Umbilical cord (tissue), 2 donors: ENCODE data around the genes SIX6 and TMEM30B.

GRCh38 chr14:59255103-59255646 is 66.7 kb downstream of the DAAM1 start:
- RAMPAGE, long total RNA = no peak

- RAMPAGE, long total RNA = no peak
Measured at GRCh38 chr14:59301430-59301874, 113.0 kb downstream of the DAAM1 start.

DNA sequence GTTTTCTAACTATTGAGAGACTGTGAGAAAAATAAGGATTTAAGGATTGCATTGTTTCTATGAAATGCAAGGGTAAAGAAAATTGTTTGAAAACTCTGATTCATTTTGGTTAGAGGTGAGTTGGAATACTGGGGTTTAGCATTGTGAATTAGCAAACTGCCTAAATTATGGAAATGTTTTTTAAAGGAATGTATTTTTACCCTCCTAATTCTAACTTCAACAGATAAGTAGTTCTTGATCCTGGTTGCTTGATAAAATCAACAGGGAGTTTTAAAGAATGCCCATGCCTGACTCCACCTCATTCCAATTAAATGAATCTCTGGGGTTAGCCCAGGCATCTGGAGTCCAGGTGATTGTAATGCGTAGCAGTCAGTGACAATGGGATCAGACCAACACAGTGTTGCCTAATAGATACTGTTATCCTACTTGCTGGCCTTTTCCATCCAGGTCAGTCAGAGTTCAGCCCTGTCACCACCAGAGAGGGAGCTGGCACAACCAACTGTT is 107.3 kb downstream of the GPR135 start:
- RAMPAGE, long total RNA = no peak

DNA sequence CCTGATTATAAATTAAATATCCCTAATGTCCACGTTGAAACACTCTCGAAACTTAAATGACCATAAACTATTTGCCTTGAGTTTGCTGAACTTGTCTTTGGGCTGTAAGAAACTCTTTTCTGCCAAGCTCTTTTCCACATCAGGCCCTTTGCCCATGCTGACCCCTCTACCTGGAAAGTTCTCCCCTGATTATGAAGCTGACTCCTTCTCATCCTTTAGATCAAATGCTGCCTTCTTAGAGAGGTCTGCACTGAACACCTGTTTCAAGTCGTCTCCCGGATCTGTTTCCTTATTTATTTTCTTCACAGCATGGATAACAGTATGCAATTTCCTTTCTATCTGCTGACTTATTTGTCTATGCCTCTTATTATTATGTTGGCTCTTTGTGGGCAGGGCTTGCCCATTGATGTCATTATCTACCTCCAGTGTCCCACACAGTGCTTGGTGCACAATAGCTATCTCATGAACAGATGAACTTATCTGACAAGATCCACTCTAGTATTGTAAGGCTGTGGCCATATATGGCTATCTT is 4.0 kb upstream of the PPM1A start:
- RAMPAGE, long total RNA = no peak

GRCh38 chr14:60248922-60249194 is 163 bp upstream of the PPM1A start:
- RAMPAGE, long total RNA = no peak

DNA sequence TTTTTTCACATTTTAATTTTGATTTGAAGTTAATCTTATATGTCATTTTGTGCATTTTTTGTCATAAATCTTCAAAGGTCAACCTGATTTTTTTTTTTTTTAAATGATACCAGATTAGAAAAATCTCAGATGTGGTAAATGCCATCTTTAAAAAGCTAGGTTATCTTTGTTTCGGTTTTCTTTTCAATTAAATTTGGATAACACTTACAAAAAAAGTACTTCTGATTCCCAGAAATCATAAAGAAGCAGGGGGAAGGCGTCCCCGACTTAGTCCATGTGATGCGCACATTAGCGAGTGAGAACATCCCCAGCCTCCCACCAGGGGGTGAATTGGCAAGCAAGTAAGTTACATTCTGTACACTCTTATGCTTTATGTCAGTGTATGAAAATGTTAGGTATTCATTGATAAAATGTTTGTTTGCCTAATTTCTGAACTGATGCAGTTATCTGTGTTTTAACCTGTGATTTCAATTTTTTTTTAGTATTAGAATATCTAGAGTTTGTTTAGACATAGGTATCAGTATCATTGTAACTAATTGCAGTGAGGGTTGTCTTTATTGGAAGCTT is 40.6 kb downstream of the PPM1A start:
- RAMPAGE, long total RNA = no peak

GRCh38 chr14:60317416-60318126 is 68.5 kb downstream of the PPM1A start:
- RAMPAGE, long total RNA = no peak

GRCh38 chr14:60485114-60485431 is 790 bp downstream of the C14orf39 start:
- RAMPAGE, long total RNA = no peak

DNA sequence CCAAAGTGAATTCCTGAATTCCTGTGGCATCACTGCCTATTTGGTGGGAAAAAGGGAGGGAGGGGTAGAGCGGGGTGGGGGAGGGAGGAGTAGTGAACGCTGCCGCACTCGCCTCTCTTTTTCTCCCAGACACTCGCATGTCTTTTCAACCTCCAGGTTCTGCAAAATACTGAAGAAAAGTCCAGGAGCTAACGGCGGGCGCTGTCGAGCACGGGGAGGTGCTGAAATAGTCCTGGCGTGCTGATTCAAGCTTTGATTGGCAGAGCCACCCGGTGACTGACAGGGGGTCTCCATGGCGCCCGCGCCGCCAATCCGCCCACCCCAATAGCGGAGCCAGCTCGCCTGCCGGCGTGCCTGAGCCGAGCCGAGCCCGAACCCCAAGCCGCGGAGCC is at the start of gene SIX6:
Gene SIX6, plus strand, starts transcription at position 324 of the 392 bp plus-strand sequence.
- RAMPAGE, long total RNA = no peak

- RAMPAGE, long total RNA = no peak
Measured at GRCh38 chr14:60664869-60665551, 15.7 kb upstream of the SIX1 start.

DNA sequence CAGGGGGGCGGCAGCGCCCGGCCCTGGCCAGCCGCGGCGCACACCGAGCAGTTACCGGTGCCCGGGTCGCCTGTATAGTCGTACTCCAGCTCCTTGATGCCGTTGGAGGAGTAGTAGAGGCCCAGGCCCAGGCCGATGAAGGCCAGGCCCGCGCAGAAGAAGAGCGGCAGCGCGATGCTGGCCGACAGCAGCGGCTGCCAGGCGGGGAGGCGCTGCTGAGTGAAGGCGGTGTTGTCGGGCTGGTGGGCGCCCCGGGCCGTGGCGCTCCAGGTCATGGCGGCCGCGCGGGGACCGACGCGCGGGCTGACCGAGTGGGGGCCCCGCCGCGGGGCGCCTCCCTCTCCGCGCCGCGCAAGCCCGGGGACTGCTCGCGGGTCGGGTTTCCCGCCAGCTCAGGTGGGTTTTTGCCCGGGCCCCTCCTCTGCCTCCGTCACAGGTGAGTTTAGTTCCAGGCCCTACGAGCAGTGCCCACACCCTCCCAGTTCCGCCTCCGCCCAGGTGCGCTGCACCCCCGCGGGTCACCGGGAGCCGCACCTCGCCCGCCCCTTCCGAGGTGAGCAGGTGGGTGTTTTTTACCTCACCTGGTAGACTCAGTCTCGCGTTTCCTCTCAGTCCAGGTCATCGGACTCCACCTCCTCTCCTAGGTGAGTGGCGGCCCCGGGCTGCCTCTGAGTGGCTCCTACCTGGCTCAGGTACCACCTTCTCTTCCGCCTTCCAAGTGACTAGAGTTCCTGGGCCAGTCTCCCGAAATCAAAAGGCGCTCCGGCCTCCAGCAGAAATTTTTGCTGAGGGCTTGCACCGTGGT is at the start of gene TMEM30B:
Gene TMEM30B, minus strand, starts transcription at position 466 of the 805 bp plus-strand sequence.
- RAMPAGE, long total RNA = no peak

DNA sequence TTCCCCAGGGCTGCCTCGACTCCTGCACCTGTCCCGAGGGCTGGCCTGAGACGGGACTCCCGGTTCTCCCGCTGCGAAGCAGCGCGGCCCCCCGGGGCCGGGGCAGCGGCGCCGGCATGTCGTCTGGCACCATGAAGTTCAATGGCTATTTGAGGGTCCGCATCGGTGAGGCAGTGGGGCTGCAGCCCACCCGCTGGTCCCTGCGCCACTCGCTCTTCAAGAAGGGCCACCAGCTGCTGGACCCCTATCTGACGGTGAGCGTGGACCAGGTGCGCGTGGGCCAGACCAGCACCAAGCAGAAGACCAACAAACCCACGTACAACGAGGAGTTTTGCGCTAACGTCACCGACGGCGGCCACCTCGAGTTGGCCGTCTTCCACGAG is 598 bp downstream of the PRKCH start:
- RAMPAGE, long total RNA = no peak

DNA sequence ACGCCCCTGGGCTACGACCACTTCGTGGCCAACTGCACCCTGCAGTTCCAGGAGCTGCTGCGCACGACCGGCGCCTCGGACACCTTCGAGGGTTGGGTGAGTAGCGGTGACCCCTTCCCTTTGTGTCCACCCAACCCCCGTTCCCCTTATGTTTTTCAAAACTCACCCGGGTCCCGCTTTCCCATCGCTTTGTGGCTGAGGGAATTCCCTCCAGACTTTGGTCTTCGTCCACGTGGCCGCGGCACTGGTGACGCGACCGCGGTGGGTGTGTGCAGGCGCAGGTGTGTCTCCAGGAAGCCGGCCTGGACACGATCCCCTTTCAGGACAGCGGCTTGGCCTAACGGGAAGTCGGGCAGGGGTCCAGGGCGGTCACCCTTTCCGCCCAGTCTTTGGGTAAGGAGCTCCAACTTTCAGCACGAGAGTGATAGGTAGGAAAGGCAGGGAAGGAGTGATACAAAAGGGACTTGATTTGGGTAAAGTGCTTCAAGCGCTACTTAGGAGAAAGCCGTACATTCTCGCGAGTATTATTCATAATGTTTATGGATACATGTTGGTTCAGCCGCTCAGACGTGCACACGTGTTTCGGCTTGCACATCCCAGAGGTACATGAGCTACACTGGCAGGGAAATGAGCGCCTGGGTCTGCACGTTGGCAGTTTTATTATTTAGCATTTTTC is 1.1 kb downstream of the PRKCH start:
- RAMPAGE, long total RNA = no peak

DNA sequence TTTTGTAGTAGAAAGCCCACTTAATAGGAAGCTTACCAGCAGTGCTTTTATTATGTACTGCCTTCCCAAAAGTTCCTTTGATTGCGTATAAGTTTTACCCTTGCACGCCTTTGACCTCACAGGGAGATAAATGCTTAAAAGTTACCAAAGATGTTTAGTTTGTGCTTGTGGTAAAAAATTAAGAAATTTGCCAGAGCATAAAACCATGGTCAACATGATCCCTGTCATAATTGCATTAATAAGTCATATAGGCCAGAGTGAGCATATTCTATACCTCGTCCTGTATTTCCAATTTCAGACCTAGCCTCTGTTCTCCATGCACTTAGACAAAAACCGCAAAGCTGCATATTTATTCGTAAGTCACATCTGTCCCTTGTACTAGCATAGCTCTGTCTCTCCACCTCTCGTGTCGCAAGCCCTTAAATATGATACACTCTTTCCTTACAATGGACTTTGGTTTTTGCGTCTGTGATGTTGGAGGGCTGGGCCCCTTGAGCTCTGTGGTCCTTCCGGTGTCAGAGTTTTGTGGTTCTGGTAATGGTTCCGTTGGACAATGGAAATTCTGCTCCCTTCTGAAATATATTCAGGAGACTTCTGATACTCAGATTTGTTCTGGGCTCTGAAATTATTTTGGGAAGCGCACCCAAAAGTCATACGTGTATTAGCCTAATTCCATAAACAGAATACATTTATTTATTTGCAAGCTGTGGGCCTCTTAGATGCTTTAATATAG is 11.2 kb downstream of the PRKCH start:
- RAMPAGE, long total RNA = no peak

DNA sequence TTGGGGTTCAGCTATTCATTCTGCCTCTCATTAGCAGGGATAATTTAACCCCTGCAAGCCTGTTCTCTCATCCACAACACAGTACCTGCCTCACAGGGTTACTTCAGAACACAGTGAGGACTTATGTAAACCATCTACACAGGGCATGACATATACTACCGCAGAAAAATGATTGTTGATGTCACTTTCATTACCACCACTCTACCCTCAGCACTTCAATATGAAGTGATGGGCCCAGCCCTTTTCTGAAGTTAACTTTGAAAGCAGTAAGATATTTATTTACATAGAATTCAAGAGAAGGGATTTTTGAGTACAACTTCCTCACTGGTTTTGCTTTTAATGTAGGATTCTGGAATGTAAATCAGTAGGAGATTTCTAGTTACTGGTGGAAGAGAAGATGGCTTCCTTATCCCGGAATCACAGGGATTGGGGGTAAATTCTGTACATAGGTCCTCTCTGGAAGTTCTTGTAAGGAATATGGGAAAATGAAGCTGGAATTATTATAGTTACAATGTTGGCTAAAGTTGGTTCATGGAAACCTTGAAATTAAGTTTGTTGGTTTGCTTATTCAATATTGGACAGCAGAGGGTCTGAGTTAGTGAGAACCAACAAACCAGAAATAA is 14.7 kb downstream of the PRKCH start:
- RAMPAGE, long total RNA = no peak

- RAMPAGE, long total RNA = no peak
Measured at GRCh38 chr14:61337719-61338311, 16.4 kb downstream of the PRKCH start.

GRCh38 chr14:61403430-61403738 is 82.0 kb downstream of the PRKCH start:
- RAMPAGE, long total RNA = no peak

GRCh38 chr14:61457373-61457727 is 136.0 kb downstream of the PRKCH start:
- RAMPAGE, long total RNA = no peak

DNA sequence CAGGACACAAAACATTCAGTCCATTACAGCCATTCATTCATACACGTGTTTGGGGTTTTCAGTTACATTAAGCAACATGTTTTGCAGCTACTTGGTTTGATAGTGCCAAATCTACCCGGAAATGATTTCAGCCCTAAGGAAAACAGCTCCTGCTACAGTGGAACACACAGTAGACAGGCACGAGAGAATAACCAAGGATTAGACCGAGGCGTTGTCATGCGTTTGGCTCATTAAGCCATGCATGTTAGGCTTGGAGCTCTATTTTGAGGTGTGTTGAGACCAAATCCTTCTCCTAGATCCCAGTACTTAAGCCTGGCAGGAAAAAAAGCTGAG is 177.4 kb downstream of the PRKCH start:
- RAMPAGE, long total RNA = no peak

DNA sequence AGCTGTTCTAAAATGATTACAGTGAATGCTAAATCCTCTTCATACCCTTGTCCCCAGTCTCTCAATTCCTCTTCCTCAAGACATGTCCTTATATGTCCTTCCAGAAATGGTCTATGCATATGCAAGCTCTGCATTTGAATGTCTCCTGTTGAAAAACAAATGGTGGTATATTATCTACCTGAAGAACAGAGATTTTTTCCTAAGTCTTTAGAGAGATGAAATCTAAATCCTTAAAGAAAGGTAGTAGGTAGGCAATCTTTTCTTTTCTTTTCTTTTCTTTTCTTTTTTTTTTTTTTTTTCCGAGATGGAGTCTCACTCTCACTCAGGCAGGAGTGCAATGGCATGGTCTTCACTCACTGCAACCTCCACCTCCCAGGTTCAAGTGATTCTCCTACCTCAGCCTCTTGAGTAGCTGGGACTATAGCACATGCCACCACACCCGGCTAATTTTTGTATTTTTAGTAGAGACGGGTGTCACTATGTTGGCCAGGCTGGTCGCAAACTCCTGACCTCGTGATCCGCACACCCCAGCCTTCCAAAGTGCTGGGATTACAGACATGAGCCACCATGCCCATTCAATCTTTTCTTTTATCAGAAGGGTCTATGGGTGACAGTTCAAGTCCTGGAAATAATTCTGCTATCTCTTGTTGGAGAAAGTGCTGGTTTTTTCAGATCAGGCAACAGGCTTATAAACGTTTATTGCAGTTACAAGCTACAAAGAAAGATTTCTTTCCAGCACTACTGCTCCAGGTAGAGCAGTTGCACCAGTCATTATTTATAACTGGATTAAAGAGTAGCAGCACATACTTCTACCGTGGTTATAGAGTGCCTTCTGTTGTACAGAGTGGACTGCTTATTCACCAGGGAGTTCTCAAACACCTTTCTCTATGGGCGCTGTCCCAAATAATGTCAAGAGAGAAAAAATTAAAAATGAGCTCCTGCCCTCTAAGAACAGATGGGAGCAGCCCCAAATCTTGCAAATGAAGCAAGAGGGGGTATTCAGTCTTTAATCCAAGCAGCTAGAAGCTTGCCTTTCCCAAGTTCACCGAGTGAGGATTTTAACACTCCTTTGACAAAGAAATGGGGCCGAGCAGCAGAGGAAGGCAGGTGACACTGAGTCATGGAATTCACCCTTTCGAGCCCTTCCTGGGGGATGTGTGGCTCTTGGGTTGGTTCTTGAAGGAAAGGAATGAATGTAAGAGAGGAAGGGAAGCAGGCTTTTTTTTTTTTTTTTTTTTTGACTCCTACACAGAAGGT is 180.8 kb downstream of the PRKCH start:
- RAMPAGE, long total RNA = no peak